Cerebral cortex (tissue), 2 donors: ENCODE results near the genes SAGE1, CXorf66 and ENSG00000230707.

DNA sequence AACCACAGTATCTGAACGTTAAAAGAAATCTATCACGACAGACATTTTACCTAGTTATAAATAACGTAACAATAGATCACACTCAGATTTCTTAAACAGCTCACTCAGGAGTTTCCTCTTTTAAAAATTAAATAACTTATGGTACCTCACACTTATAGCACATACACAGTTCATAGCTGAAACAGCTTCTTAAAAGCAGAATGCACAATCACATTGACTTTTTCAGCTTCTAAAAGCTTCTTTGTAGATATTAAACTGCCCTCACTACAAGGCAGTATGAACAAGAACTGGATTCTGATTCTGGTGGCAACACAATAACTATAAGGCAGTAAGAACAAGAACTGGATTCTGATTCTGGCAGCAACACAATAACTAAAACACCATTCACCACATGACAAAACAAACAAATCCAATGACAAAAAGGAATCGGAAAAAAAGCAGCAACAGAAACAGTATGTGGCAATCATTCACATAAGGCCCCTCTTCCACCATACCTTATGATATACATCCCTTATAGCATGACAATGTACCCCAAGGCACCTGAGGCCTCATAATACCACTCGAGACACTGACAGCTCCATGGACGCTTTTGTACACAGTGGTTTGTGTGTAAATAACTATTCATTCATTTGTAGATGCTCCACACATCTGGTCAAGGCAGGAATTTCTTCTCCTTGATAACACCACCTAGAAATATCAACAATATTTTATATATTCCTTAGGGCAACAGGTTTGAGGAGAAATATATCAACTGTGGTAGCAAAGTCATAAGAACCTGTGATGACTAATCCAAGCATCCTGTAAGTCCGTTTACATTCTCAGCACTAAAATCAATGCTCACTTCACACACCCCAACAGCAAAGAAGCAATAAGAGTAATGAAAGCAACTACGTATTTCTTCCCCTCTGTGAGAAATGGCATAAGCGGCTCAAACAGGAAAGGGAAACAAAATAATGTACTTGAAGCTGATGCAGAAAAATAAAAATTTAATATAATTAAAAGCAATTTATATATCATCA lies 26.0 kb downstream of the PABIR2 start:
- PRO-cap, 2 experiments, result no peak in any of the 2 experiments

GRCh38 chrX:134793784-134794459 lies 3.1 kb downstream of the PABIR2 start:
- PRO-cap, 2 experiments, result no peak in any of the 2 experiments

DNA sequence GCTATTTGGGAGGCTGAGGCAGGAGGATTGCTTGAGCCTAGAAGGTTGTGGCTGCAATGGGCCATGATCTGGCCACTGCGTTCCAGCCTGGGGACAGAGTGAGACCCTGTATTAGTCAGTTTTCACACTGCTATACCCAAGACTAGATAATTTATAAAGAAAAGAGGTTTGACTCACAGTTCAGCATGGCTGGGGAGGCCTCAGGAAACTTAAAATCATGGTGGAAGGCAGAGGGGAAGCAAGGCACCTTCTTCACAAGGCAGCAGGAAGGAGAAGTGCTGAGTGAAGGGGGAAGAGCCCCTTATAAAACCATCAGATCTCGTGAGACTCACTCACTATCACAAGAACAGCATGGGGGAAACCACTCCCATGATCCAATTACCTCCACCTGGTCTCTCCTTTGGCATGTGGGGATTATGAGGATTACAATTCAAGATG lies 31.9 kb upstream of the MOSPD1 start:
- PRO-cap, 2 experiments, result no peak in any of the 2 experiments

DNA sequence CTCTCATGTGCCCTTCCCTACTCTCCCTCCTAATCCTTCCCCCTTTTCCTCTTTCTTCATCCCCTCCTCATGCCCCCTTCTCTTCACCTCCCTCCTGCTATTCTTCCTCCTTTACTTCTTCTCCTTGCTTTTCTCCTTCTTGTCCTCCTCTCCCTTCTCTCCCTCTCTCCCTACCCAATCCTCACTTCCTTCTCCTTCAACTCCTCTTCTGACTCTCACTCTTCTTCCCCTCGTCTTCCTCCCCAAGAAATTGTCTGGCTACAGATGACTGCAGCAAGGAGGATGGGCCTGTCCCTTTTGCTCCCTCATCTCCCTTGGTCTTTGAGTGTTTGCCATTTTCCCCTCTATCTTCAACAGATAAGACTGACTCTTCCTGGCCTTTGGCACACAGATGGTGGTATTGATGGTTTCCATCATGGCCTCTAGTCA lies 5.1 kb downstream of the ZNF75D start:
- PRO-cap, 2 experiments, result no peak in any of the 2 experiments

DNA sequence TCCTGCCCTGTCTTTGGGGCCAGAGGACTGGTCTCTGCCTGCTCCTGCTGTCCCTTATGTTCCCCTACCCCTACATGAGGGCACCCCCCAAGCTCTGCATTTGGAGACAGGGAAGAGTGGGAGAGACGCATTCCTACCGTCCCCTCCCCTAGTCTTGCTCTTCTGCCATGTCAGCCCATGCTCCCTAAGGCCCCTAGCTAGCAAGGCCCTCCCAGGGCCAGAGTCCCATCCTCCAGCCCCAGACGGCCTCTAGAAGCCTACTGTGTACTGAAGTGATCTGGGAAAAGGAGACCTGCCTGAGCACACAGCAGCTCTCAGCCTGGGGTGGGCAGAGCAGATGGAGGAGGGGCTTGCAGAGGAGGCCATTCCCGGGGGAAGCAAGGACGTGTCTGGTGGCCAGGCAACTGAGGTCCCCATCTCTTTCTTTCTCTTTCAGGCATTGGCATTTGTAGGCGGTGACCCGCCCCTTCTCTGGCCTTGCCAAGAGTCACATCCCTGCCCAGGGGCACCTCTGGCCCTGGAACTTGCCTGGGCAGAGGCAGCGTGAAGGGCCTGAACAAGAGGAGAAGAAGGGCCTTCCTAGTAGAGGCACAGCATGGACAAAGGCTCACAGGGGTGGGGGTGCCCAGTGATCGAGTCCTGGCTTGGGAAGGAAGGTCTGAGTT lies 1.6 kb downstream of the SMIM10L2A start:
- PRO-cap, 2 experiments, result no peak in any of the 2 experiments

- PRO-cap, 2 experiments, result no peak in any of the 2 experiments
Measured at GRCh38 chrX:135579605-135580293, 59.3 kb downstream of the INTS6L start.

DNA sequence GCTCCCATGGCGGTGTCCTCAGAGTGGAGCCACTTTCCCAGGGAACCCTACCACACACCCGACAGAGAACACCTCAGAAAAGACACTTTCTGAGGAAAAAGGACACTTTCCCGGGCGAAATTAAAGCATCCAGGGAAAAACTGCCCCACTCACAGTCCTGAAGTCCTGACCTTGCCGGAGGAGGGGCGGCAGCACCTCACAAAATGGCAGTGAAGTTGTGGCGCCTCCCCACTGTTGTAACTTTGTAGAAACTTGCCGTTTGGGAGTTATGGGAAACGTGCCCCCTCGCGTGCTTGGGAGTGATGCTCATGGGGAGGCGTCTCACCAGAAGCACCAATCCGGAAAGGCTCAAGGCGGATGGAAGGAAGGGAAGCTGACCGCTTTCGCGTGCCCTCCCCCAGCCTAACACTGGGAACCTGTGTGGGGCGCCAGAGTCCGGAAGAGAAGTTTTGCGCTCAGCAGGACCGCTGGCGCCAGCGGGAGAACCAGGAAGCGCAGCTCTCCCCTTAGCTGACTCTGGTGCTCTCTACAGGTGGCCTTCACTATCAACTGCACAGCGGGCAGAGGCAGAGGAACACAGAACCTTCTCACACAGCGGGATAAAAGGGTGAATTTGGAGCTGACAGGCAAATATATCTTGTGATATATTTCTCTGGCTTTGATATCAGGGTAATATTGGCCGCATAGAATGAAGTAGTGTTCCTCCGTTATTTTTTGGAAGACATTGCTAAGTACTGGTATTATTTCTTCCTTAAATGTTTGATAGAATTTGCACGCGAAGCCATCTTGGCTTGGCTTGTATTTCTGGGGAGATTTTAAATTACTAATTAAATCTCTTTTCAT lies at the start of gene SAGE1:
SAGE1 (plus strand) TSS at position 542 of the 843 bp plus-strand sequence.
- PRO-cap, 2 experiments, result no peak in any of the 2 experiments

- PRO-cap, 2 experiments, result no peak in any of the 2 experiments
Measured at GRCh38 chrX:135986076-135986669, 938 bp downstream of the SLC9A6 start.

DNA sequence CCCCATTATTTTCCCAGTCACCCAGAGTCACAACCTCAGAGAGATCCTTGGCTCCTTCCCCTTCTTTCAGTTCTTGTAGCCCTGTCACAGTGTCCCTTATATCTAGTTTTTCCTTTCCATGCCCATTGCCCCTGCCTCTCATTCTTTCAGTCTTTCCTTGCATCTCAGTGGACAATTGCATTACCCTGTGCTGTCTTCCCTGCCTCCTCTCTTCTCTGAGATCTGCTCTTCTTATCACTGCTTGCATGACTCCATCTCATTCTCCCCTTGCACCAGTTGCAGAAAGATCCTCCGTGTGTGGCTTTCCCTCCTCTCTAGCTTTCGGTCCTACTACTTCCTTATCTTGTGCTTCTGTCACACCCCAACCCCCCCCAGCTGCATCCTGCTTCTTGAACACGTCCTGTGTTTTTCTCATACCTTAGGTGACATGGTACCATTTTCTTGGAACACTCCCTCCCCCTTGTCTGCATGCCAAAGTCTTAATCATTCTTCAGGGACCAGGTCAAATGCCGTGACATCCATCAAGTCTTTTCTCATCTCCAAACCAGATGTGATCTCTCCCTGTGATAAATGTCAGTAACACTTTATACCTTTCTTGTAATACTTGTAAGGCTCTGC lies 3.1 kb upstream of the FHL1 start:
- PRO-cap, 2 experiments, result no peak in any of the 2 experiments

DNA sequence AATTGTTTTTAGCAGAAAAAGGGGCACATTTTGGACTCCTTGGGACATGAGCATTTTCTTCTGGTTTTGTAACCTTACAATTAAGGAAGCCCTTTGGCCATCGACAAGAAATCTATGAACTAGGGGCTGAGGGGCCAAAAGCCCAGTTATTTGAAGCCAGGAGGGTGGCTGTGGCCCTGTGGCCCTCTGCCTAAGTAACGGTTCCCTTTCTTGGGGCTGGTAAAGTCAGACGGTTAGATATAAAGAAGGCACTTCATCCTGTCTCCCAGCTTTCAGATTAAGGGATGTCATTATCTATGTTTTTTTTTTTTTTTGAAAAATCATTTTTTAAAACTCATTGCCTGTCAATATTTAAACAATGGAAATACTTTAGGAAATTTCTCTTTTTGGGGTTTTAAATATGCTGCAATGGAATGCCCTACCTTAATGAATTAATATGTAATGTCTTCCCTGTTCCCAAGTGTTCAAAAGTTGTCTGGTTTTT lies 865 bp downstream of the FHL1 start:
- PRO-cap, 2 experiments, result no peak in any of the 2 experiments

DNA sequence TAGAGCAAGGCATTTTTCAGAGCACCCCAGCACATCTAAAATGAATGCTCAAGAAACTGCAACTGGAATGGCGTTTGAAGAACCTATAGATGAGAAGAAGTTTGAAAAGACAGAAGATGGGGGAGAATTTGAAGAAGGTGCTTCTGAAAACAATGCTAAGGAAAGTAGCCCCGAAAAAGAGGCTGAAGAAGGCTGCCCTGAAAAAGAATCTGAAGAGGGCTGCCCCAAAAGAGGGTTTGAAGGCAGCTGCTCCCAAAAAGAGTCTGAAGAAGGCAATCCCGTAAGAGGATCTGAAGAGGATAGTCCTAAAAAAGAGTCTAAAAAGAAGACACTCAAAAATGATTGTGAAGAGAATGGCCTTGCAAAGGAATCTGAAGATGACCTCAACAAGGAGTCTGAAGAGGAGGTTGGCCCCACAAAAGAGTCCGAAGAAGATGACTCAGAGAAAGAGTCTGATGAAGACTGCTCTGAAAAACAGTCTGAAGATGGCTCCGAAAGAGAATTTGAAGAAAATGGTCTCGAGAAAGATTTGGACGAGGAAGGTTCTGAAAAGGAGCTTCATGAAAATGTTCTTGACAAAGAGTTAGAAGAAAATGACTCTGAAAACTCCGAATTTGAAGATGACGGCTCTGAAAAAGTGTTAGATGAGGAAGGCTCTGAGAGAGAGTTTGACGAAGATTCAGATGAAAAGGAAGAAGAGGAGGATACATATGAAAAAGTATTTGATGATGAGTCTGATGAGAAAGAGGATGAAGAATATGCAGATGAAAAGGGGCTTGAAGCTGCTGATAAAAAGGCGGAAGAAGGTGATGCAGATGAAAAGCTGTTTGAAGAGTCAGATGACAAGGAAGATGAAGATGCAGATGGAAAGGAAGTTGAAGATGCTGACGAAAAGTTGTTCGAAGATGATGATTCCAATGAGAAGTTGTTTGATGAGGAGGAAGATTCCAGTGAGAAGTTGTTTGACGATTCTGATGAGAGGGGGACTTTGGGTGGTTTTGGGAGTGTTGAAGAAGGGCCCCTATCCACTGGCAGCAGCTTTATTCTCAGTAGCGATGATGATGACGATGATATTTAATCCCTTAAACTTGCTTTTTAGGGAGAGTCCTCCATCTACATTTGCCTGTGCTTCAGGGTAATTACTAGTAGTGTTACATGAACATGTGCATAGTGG lies 13.9 kb downstream of the HTATSF1 start:
- PRO-cap, 2 experiments, result no peak in any of the 2 experiments

- PRO-cap, 2 experiments, result no peak in any of the 2 experiments
Measured at GRCh38 chrX:136662160-136662533, 14.2 kb downstream of the CD40LG start.

- PRO-cap, 2 experiments, result no peak in any of the 2 experiments
Measured at GRCh38 chrX:136766820-136767064, 14.0 kb downstream of the ARHGEF6 start.

- PRO-cap, 2 experiments, result peak in 1 of 2 experiments; most common plus-strand start chrX:136768757 (in 1); most common minus-strand start chrX:136768663 (in 1)
Measured at GRCh38 chrX:136768368-136769102, 12.2 kb downstream of the ARHGEF6 start.

DNA sequence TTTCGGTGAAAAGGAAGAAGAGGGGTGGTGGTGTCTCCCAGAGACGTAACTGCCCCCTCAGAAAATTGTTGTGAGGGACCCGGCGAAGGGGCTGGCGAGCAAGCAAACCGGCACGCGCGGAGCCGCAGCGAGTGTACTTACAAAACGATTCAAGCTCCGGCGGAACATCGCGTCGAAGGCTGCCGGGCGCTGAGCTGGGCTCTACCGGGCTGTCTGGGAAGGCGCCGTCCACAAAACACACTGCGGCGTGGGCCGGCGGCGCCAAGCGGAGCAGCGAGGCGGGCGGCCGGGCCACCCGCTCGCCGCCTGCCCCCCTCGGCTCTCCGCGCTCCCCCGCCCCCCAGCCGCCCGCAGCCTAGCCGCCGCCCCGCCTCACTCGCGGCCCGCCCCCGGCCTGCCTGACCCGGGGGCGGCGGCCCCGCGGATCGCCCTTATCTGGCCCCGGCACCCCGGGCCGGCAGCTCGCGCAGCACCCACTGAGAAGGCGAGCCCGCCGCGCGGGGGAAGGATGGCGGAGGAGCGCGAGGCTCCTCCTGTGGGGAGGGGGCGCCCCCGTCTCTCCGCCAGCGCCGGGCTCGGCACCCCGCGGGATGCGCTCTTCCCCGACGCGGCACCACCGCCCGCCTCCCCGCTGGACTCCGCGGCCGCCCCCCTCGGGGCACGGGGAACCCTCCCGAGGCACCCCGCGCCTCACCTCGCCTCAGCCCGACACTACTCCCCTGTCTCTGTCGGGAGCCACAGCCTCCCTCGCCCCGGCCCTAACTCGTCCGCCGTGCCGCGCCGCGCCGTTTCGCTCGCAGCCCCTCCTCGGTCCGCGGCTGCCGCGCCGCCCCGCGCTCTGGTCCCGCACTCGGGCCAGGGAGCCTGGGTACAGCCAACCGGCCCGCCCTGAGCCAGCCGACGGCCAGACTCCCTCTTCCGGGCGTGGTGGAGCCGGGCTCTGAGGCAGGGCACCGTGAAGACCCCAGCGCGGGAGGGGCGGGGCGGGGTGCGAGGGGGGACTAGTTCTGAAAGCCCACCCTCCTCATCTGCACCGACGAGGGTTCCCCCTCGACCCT lies 649 bp downstream of the ATP11C start:
- PRO-cap, 2 experiments, result peak in 1 of 2 experiments; most common plus-strand start position 434 of the sequence (in 1); most common minus-strand start position 239 of the sequence (in 1)

GRCh38 chrX:139965247-139965657 lies at the start of gene CXorf66:
Gene CXorf66, minus strand, starts transcription at chrX:139965521.
- PRO-cap, 2 experiments, result no peak in any of the 2 experiments

DNA sequence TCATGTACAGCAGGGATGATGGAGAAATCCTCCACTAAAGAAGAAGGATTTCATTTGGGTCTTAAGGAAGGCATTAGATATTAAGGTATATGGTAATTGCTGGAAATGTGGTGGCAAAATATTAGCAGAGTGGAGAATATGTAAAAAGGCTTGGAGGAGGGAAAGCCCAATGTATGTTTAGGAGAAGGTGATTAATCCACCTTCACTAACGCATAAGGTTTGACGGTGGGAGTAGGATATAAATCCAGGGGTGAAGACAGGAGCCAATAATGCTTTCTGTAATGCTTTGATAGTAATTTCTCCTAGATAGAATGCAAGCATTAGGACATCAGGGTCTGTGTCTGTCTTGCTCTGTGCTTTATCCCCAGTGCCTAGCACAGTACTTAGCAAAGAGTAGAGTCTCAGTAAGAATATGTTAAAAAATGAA lies 21.1 kb upstream of the ENSG00000230707 start:
- PRO-cap, 2 experiments, result no peak in any of the 2 experiments

- PRO-cap, 2 experiments, result peak in 1 of 2 experiments; most common plus-strand start chrX:140091320 (in 1); most common minus-strand start chrX:140091241 (in 1)
Measured at GRCh38 chrX:140090977-140092174, at the start of gene ENSG00000230707. Gene ENSG00000230707, plus strand, starts transcription at chrX:140091678.

DNA sequence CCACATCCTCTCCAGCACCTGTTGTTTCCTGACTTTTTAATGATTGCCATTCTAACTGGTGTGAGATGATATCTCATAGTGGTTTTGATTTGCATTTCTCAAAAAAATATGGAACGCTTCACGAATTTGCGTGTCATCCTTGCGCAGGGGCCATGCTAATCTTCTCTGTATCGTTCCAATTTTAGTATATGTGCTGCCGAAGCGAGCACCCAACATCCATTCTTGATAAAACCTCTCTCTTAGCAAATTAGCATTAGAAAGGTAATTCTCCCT lies 59.1 kb downstream of the LDOC1 start:
- PRO-cap, 2 experiments, result no peak in any of the 2 experiments

DNA sequence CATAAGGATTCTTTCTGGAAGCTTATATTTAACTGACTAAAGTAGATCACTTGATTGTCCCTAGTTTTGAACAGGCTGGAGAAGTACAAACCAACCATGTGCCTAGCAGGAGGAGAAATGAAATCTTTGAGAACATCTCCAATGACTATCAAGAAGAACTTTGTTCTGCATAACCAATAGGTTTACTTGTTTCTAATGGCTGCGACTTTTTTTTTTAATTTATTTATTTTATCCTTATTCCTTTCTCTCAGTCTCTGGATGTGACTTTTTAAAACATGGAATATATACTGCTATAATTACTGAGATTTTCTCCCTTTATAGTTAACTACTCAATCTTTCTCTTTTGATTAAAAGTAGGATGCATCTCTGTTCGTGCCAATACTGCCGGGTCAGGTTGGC lies 227.5 kb downstream of the SPANXN3 start:
- PRO-cap, 2 experiments, result no peak in any of the 2 experiments